Renal cortical epithelial cell (primary cell): Measurements from ENCODE around the gene SNX19.

DNA sequence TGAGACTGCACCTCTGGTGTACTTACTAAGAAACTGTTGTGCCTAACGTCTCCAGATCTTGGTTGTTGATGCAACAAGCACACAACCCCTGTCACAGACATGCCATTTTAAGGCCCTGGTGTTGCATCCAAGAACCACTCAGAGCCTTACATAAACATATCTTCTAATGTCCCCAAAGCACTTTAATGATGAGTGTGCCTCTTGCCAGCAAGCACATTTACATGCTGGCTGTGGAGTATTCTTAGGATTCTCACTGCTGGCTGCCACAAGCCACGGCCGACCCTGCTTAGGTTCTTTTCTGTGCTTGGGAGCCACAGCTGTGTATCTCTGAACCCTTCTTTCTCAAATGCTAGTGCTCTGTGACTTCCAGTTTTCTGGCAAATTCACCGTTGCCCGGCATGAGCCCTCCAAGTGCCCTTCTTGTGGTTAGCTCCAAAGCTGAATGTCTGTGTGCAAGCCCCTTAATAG is 201.4 kb downstream of the ADAMTS15 start:
- RRBS = no CpG with 5 or more reads among the region's 5 CpGs

DNA sequence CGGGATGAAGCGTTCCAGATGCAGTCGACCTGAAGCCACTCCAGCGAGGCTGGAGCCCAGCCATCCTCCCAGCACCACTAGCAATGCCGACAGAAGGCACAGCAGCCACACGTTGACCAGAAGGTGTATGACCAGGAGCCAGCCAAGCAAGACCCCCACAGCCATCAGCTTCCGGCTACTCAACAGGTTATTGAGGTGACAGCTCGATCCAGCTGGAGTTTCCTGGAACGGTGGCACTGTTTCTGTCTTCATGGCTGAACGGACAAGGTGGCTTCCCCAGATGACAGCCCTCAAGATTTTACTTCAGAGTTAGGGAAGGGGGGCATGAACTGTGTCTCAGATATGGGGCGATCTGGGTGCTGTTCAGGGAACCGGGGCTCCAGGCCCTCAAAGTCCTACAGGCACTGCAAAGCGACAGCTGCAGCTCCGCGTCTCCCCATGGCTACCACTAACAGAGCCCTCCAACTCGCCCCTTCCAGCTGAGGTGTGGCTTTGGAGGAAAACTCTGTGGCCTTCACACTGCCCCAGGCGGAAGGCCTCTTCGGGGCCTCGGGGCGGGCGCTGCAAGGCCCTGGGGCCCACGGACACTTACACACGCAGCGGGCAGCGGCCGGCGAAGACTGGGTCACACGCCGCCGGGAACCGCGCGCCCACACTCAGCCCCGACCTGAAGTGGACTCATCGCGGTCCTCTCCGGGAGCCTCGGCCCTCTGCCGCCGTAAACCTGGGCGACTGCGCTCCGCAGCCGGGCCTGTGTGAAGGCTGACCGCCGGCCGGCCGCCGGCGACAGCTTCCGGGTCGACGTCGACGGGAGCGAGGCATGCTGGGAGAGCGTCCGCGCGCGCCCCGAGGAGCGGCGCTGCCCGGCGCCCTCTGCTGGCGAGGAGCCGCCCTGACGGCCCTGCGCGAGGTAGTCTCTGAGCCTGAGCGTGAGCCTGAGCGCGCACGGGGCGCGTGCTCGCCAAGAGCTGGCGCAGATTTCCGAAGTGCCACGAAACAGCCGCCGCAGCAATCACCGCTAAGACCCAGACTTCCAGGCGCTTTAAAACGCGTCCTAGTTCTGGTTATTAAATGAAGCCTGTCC is at the start of gene SNX19:
SNX19 (minus strand) TSS at position 792 of the 1,084 bp plus-strand sequence.
- RRBS = under 1% methylated on average over 26 of the region's 87 CpGs

DNA sequence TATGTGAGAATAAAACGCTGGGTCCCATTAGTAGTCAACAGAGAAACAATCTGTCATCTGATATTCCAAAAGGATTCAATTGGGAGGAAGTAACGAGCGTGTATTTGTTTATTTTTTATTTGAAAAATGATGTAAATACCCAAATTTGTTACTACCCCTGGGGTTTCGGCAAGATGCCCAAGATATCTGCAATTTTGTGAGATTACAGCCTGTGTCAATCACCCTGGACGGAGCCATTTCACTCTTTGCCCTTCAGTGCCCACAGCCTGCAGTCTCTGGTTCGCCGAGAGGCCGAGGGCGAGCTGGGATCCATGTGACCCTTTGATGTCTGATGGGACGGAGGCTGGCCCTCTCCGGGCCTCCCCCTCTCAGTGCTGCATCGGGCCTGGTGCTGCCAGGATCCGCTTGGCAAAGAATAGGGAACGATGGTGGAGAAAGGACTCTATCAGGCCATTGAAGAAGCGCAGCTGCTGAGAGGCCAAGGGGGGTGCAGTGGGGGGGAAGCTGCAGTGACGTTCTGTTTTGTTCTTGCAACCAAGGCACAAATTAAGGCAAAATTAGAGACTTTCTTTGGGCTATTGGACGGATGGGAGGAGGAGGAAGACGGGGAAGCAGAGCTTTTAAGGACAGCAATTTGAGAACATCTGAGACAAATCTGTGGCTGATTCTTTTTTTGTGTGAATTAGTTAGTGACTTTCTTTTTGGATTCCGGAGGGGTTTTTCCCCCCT is 214.3 kb downstream of the NTM start:
- RRBS = no CpG with 5 or more reads among the region's 19 CpGs

DNA sequence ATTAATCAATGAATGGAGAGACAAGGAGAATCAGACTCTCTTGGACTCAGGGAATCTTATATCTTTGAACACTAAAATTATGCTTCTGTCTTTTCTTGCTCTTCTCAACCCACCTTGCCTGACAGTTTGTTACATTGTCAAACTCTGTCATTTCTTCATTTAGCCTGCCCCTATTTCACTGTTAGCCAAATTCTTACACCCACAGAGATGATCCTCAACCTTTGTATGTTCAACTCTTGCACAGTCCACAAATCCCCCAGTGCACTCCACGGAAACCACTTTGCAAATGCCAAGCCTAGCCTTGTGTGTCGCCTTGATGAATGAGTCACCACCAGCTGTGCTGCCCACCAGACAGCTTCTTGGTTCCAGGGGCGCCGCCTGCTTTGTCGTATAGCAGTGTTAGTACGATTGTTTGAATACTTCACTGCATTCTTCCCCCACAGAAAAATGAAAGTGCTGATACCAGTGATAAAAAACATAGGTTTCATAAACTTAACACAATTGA is 686.2 kb downstream of the NTM start:
- RRBS = no CpG with 5 or more reads among the region's 6 CpGs

GRCh38 chr11:133082579-133083661 is 449.4 kb downstream of the OPCML start:
- RRBS = 2% methylated on average over 33 of the region's 104 CpGs

- RRBS = no CpG with 5 or more reads among the region's 15 CpGs
Measured at GRCh38 chr11:133501987-133502654, 30.2 kb downstream of the OPCML start.

DNA sequence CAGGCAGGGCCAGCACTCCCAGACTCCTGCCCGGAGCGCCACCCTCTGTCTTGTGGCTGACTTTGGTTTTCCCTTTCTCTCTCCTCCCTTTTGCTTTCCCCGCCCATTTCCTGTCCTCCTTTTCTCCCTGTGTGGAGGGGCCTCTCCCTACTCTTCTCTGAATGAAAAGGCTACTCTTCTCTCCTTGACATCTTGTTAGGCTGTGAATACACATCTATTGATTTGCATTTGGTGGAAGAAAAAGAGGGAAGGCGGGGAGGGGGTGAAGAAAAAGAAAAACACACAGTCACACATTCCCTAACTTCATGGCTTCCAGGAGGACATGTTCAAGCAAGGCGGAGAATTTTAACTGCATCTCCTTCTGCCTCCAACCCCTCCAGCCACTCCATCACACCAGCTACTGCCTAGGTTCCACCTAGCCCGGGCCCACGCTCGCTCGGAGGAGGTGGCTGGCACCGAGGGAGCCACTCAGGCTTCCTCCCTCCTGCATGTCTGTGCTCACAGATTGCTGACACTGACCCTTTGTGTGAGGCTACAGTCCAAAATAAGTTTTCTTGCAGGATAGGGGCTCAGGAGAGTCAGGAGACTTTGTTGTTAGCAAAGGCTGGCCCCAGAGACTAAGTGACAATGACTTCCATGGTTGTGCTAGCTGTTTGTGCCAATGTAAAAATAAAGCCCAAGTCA is 9.3 kb upstream of the OPCML start:
- RRBS = no CpG with 5 or more reads among the region's 10 CpGs

GRCh38 chr11:133988966-133989576 is 32.3 kb upstream of the IGSF9B start:
- RRBS = no CpG with 5 or more reads among the region's 17 CpGs

- RRBS = 3% methylated on average over 14 of the region's 36 CpGs
Measured at GRCh38 chr11:134332263-134332828, 558 bp downstream of the GLB1L2 start.

DNA sequence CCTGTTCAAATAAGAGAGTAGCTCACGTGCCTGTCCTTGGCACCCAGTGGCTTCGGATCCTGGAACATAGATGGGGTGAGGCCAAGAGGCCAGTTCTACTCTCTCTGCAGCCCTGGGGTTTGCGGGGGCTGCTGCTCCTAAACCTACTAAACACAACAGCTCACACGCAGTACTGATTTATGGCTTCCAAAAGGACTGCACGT is 13.8 kb downstream of the B3GAT1 start:
- RRBS = no CpG with 5 or more reads among the region's 5 CpGs